ENCODE data around the gene RIMBP2.

DNA sequence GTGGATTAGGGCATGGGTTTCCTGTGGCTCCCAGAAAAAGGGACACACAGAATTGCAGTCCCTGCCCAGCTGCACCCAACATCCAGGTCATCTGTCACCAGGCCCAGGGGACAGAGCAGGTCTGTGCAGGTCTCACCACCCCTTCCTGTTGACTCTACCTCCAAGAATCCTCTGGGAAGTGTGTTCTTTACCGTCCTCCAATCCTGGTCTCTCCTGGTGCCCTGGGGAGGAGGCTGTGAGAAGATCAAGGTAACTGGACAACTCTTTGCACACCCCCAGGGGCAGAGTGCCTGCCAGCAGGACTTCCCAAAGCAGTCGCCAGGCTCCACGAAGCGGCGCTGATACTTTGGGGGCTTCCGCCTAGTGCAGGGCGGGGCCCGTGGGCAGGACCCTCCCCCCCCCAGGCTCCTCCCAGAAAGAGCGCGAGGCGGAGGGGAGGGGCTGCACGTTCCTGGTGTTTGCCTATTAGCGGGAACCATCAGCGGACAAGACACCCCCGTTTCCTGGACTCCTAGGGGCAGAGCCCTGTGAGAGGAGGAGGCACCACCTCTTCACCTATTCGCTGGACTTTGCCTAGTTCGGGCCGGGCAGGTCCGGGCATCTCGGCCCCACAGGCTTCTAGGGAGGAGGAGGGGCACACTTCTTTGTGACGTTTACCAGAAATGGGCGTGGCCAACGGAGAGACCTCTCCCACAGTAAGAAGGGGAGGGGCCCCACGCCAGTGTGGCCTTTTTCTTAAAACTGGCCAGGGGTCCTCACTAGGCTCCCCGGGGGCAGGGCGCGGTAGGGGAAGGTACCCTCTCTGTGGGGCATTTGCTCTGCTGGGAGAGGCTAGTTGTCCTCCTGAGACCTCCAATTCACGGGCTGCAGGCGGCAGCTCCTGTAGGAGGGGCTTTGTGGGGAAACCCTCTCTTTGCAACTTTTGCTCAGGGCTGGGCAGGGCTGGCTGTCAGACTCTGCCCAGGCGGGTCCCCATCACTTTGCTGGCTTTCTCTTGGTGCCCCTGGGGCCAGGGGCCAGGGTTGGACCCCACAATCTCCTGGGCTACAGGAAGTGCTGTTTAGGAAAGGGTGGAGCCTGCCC is 797.2 kb downstream of the TMEM132B start:
- RRBS = no CpG with 5 or more reads among the region's 30 CpGs

DNA sequence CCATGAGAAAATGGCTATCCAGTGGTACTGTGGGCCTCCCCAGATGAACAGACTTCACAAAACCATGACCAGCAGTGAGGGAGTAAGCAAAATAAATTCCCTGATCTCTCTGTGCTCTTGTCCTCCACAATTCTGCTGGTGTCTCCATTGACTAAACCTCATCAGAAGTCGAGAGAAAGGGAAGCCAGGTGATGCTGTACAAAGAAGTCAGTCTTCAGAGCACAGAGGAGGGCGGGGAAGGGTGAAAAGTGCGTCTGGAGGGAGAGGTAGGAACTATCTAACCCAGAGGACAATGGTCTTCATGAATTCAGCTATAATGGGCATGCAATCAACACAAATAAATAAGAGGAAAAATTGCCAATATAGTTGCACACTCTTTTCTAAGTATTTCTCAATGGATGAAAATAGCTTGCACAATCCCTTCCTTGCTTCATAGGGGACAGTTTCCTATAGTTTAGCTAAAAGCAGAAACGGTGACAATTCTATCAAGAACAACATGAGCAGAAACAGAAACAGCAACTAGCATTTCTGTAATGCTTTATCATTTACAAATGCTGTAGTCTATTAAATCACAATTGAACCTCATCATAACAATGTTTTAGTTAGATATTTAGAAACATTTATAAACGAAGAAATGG is 810.2 kb downstream of the TMEM132B start:
- RRBS = no CpG with 5 or more reads among the region's 5 CpGs

GRCh38 chr12:126190952-126192074 is 1005.1 kb downstream of the TMEM132B start:
- RRBS = no CpG with 5 or more reads among the region's 69 CpGs

- RRBS = no CpG with 5 or more reads among the region's 1 CpG
Measured at GRCh38 chr12:126442372-126442571, 1256.1 kb downstream of the TMEM132B start.

DNA sequence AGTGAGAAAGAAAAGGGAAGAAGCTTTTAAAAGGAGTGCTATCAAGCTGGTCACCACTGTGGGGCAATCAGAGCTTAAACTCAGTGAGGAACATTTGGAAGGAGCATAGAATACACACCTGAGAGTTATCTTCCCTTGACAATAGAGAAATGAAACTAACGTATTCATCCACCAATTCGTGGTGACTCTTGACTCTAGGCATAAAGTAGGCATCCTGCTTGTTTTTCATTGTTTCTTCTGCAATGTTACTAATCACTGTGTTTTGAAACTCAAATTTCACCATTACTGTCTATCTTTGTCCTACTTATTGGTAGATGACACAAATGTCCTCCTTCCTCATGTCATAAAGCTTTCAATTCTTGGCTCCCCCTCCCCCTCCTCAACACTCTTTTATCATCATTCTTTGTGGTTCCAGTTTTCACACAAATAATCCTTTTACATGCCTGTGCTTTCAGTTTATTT is 1340.6 kb upstream of the TMEM132C start:
- RRBS = no CpG with 5 or more reads among the region's 2 CpGs

DNA sequence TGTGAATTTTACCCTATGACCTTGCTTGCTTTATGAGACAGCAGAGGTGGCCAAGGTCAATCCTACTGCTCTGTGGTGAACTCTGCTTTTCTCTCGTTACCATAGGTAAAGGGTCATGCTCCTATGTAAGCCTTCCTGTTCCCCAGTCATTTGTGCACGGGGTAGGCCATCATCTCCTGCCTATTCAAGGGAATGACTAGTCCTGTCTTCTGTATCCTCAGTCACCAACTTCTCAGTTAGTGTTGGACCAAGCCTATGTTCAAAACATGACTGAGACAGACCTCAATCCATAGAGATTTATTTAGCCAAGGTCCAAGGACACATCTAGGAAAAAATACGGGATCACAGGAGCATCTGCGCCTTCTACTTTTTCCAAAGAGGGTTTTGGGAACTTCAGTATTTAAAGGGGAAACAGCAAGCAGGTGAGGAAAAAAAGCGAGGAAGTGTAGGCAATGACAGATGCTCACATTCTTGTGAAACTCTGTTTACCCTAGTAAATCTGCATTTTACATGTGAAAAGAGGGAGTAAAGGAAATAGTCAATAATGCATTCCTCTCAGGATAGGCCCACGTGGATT is 1119.5 kb upstream of the TMEM132C start:
- RRBS = no CpG with 5 or more reads among the region's 6 CpGs

DNA sequence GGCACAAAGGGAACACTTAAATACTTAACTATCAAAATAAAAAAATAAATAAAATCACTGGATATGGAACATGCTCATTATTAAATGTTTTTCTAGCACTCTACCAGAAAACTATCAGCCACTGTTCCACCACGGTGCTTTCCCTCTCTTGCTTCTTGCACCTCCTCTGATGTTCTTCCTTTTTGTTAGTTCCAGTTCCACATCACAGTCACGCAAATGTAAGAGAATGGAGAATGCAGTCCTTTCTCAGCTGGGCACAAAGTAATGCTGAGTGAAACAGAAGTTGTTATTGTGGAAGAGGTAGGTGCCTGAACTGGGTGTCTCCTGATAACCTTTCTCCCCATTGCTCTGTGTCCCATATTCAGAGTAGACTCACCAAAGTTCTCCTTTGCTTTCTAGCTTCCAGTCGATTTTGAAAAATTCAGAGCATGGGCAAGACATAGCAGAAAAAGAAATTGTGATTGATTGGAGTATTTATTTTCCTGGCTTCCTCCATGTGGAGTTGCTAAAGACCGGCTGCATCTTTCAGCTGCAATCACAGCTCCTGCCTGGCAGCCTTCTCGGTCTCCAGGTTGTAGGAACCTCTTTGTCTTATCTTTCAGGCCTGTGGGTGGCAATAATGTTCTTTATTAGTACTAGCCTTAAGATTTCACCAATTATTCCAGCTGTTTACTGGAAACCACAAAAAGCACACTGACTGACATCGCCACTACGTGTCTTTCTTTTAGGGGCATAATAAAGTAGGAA is 1116.8 kb upstream of the TMEM132C start:
- RRBS = no CpG with 5 or more reads among the region's 7 CpGs

DNA sequence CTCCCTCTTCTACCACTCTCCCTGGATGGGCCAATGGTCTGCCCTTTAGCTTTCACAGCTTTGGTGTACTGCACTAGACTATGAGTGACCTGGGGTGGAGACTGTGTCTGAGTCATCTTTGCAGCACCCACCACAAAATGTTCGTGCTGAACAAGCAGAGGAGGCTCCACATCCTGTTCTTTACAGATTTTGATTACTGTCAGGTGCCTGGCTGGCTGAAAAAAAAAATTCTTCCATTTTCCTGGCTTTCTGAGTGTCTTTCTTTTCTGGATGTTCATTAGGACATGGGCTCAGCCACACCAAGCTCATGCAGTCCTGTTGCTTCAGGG is 1104.0 kb upstream of the TMEM132C start:
- RRBS = no CpG with 5 or more reads among the region's 1 CpG

- RRBS = no CpG with 5 or more reads among the region's 15 CpGs
Measured at GRCh38 chr12:128191312-128191628, 75.7 kb upstream of the TMEM132C start.

- RRBS = no CpG with 5 or more reads among the region's 2 CpGs
Measured at GRCh38 chr12:128603569-128603810, 220.3 kb downstream of the SLC15A4 start.

GRCh38 chr12:128905078-128905629 is 51.9 kb downstream of the GLT1D1 start:
- RRBS = no CpG with 5 or more reads among the region's 12 CpGs

DNA sequence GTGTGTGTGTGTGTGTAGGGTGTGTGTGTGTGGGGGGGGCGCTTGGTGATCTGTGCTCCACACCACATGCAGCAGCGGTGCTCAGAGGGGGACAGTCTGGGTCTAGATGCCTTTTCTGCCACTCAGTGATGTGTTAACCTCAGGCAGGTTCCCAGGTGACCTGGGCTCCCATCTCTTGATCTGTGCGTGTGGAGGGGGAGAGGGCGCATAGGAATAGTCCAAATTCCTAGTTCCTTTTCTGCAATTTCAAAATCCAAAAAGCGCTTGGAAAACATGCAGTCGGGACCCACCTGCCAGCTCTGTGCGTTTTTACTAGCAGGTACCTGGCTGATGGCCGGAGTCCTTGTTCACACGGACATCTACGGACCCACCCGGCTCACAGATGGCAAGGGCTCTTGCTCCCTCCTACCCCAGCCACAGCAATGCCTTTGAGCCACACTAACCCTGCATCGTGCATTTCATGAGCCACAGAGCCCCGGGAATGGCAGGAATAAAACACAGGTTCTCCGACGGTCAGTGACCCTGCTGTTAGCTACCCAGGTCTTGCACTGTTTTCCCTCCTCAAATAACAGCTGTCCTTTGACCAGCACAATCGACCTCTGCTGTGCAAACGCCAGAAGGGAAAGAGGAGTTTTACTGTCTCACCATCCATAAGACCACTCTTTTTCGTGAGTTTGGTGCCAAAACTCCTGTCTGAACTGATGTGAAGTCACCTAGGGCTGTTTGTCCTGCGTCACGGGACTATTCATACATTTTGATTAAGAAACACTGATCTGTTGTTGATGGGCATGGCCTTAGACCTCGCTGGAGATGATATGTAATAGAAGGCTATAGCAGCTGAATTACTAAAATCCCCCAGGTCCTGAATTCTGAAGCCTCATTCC is 120.9 kb downstream of the GLT1D1 start:
- RRBS = 53% methylated on average over 2 of the region's 21 CpGs

- RRBS = 43% methylated on average over 1 of the region's 28 CpGs
Measured at GRCh38 chr12:130044664-130045549, 117.4 kb upstream of the FZD10 start.

- RRBS = no CpG with 5 or more reads among the region's 24 CpGs
Measured at GRCh38 chr12:130716125-130716875, at the start of gene RIMBP2. Gene RIMBP2 (minus strand): TSS chr12:130716299.

DNA sequence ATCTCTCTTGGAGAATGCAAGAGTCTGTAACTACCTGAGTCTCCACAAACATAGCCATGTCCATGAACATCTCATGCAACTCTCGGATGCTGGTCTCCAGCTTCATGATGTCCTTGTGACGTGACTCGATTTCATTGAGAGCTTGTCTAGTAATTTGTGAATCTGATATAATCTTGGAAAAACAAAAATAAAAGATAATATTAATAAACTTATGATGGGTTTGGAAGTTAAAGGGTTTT is 38.0 kb downstream of the STX2 start:
- RRBS = no CpG with 5 or more reads among the region's 3 CpGs

- RRBS = no CpG with 5 or more reads among the region's 15 CpGs
Measured at GRCh38 chr12:130954355-130955018, 780 bp downstream of the ADGRD1 start.

- RRBS = 93% methylated on average over 12 of the region's 29 CpGs
Measured at GRCh38 chr12:131105689-131106540, 152.2 kb downstream of the ADGRD1 start.

DNA sequence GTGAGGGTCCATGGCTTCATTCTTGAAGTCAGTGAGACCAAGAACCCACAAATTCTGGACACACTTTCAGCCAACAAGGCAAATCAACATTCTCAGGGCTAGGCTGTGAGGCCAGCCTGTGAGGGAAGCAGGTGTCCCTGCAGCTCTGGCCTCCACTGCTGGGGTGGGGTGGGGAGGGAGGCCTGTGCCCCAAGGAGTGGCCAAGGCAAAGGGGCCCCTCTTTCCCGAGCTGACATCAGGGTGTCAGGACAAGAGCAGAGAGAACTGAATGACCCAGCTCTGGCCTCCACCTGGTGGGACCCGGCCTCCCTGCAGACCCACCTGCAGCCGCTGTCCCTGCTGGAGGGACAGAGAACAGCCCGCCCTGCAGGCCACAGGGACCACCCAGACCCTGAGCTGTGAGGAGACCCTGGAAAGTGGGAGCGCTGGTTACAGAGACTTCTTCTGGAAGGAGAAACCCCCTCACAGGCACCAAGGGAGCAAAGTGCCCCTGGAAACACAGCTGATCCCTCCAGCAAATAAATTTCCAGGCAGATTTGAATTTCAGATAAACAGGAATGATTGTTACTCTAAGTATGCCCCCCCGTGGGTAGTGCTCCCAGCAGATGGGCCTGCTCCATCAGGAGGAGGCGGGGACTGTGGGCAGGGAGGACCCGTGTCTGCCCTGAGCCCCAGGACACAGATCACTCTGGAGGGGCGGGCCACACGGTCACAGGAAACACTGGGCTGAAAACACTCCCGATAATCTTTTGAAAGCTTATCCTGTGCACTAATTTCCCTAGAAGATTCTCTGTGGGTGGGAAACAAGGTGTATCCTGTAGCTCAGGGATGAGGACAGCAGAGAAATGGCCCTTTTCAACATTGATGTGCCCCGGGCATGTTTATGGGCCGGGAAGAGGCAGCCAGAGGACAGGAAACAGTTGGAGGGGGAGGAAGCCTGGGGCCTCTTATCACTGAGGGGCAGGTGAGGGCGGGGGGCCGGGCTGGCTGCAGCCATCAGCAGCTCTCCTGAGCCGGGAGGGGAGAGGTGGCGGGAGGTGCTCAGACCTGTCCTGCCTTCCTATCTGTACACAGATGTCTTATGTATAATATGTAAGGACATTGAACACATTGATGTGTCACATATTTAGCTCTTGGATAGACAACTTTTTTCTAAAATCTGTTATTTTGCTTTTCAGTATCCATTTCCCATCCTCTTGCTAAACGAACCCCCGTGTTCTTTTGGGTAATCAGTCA is 276.0 kb downstream of the ADGRD1 start:
- RRBS = 19% methylated on average over 4 of the region's 19 CpGs

GRCh38 chr12:131366181-131366968 is 344.5 kb upstream of the SFSWAP start:
- RRBS = no CpG with 5 or more reads among the region's 14 CpGs

- RRBS = 94% methylated on average over 4 of the region's 8 CpGs
Measured at GRCh38 chr12:131592244-131592659, 118.6 kb upstream of the SFSWAP start.